Cardiac atrium fibroblast (primary cell): ENCODE results near the gene LEMD2.

DNA sequence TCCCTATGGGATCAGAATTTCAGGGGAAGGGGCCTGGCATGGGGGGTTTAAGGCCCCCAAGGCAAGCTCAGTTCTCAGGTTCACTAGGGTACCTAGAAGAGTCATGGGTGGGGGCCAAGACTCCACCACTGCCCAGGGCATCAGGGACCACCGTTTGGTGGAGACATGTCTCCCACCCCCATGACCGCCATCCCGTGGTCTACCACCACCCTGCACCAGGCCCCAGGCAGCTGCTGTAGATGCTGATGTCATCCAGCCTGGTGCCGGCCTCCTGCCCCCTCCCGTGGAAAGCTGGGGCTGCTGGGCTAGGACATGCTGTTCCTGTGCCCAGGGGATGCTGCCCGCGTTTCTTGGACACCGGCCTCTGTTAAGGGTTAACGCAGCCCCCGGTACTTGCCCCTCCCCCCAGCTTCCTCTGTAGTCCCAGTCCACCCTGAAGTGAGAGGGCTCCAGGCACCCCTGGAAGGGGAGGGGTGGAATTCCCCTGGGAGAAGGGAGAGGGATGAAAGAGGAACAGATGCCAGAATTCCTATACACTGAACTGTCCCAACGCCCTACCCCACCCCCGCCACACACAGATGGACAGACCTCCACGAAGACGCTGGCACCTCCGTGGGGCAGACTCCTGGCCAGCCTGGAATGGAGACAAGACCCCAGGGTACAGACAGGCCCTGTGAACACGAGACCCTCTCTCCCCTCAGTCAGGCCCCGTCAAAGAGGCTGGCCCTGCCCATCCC is 537 bp downstream of the IP6K3 start:
- RAMPAGE, long total RNA = no peak

- RAMPAGE, long total RNA = no peak
Measured at GRCh38 chr6:33771064-33771648, 17.8 kb downstream of the LEMD2 start.

DNA sequence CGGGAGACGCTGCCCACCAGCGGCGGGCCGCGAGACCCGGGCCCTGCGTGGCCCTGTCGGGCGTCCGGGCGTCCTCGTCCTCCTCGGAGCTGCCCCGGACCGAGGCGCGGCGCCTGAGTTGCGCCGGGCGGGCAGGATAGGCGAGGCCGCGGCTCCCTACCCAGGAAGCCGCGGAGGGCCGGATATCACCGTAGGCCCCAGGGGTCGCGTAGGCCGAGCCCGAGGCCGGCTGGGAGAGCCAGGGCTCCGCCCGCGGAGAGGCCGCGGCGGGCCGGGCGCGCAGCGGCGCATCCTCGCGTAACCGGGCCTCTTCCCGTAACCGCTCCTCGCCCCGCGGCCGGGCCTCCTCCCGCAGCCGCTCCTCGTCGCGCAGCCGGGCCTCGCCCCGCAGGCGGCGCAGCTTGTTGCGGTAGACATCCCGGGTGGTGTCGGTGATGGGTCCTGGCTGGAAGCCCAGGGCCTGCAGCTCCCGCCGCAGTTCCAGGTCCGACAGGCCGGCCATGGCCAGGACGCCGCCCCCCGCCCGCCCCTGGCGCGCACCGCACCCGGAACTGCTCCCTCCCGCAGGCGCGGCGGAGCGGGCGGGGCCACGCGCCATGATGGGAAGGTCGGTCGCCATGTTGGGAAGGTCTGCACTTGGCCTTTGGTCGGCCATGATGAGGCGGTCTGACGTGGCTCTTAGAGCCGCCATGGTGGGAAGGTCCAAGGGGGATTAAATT is at the start of gene LEMD2:
TSS of gene LEMD2 (minus strand) at position 516 of the 719 bp plus-strand sequence.
- RAMPAGE, long total RNA = no peak

GRCh38 chr6:33905047-33905600 is 101.3 kb upstream of the MLN start:
- RAMPAGE, long total RNA = no peak

- RAMPAGE, long total RNA = no peak
Measured at GRCh38 chr6:34236025-34236450, 635 bp upstream of the HMGA1 start.

DNA sequence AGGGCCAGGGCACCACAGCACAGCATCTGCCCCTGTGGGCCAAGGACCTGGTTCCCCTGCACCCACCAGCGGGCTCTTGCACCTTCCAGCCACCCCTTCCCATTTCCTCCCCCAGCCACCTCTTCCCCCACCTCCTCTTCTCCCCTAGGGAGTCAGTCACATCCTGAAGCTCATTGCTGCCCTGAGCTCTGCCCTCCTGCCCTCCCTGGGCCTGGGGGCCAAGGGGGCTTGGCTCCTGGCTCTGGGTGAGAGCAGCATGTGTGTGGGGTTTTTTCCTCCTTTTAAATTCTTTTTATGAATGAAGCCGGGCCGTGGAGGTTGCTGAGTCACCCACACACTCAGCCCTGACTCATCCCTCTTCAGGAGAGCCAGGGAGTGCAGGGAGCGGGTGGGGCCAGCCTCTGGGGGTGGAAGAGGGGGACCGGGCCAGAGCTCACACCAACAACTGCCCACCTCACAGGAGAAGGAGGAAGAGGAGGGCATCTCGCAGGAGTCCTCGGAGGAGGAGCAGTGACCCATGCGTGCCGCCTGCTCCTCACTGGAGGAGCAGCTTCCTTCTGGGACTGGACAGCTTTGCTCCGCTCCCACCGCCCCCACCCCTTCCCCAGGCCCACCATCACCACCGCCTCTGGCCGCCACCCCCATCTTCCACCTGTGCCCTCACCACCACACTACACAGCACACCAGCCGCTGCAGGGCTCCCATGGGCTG is 4.3 kb downstream of the SMIM29 start:
- RAMPAGE, long total RNA = no peak

- RAMPAGE, long total RNA = no peak
Measured at GRCh38 chr6:34273263-34273859, 24.6 kb upstream of the SMIM29 start.

- RAMPAGE, long total RNA = no peak
Measured at GRCh38 chr6:34306148-34306953, 57.5 kb upstream of the SMIM29 start.

- RAMPAGE, long total RNA = no peak
Measured at GRCh38 chr6:34485232-34485583, 19.3 kb downstream of the PACSIN1 start.

GRCh38 chr6:34514519-34514961 is 41.6 kb downstream of the SPDEF start:
- RAMPAGE, long total RNA = no peak

- RAMPAGE, long total RNA = no peak
Measured at GRCh38 chr6:34526635-34526858, 29.6 kb downstream of the SPDEF start.

- RAMPAGE, long total RNA = no peak
Measured at GRCh38 chr6:34546416-34547322, 9.5 kb downstream of the SPDEF start.

DNA sequence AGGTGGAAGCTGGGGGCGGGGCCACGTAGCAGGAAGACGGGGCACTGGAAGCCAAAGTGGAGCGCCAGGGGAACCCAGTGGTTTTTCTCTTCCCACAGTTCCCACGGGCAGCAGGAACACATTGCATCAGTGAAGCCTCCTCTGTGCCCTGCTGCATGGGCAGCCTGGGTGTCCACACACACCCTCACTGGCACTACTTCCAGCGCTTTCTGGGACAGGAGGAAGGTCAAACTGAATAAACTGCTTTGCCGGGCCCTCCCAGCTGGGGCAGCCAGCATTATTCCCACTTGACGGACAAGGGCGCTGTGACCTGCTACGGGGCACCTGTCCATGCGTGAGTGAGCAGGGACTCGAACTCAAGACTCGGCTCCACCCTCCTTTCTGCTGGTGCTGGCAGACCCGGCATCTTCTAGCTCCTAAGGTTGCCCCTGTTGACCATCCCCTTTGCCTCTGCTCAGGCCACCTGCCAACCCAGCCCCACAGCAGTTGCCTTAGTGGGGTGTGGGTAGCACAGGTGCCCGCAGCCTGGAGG is 5.3 kb downstream of the SPDEF start:
- RAMPAGE, long total RNA = no peak

GRCh38 chr6:34552996-34553621 is 3.0 kb downstream of the SPDEF start:
- RAMPAGE, long total RNA = no peak

GRCh38 chr6:34587446-34588194 is 31.5 kb upstream of the SPDEF start:
- RAMPAGE, long total RNA = no peak

DNA sequence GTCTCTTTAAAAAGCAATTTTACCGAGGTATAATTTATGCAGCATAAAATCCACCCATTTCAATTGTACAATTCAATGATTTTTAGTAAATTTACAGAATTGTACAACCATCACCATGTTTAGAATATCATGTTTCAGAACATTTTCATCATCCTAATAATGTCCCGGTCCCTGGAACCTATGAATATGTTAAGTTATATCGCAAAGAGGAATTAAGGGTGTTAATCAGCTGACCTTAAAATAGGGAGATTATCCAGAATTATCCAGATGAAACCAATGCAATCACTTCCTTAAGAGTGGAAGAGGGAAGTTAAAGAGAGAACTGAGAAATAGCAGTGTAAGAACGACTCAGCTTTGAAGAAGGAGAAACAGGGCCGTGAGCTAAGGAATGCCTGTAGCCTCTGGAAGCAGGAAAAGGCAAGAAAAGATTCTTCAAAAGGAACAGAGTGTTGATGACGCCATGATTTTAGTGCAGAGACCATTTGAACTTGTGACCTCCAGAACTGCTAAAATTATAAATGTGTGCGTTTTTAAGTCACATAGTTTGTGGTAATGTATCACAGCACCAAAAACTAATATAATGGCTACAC is 32.8 kb downstream of the ILRUN start:
- RAMPAGE, long total RNA = no peak

GRCh38 chr6:34688890-34689467 is 7.6 kb downstream of the ILRUN start:
- RAMPAGE, long total RNA = no peak

DNA sequence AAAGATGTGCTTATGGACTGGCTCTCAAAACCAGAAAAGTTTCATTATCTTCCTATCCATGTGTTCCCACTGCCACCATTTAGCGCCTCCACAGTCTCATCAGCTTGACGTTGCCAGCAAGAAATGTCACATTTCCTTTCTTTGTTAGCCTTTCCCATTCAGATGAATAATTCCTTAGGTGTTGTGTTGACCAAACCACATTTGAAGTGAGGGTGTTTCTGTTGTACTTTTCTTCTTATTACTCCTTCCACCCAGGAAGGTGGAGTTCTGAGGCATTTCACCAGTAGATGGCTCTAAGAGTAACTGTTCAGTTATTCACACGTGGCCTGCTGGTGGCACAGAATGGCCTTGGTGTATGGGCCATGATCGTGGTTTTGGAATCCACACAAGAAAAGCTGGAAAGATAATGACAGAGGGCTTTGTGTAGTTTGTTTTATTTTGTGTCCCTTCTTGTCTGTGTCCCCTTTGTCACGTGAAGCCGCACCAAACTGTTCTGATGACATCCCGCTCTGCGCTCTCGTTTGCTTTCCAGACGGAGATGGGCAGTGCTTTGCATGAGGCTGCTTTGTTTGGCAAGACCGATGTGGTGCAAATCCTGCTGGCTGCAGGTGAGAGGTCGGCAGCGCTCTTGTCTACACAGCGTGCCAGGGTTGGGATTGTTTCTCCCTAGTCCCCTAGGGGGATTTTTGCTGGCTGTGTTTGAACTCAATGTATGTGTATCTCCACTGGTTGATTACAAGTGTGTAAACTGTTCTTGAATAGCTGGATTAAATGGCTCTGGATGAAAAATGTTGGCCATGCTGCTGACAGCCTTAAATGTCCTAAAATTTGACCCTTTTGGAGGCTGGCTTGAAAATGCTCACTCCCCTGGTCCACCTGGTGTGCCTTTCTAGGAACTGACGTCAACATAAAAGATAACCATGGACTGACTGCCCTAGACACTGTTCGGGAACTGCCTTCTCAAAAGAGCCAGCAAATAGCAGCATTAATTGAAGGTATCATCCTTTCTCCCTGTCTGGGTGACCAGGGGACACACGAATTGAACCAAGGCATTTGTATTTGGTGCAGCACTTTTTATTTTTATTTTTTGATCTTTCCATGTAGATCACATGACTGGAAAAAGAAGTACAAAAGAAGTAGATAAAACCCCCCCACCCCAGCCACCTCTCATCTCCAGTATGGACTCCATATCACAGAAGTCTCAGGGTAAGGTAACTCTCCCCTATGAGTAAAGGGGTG is 93.6 kb downstream of the ANKS1A start:
- RAMPAGE, long total RNA = no peak

DNA sequence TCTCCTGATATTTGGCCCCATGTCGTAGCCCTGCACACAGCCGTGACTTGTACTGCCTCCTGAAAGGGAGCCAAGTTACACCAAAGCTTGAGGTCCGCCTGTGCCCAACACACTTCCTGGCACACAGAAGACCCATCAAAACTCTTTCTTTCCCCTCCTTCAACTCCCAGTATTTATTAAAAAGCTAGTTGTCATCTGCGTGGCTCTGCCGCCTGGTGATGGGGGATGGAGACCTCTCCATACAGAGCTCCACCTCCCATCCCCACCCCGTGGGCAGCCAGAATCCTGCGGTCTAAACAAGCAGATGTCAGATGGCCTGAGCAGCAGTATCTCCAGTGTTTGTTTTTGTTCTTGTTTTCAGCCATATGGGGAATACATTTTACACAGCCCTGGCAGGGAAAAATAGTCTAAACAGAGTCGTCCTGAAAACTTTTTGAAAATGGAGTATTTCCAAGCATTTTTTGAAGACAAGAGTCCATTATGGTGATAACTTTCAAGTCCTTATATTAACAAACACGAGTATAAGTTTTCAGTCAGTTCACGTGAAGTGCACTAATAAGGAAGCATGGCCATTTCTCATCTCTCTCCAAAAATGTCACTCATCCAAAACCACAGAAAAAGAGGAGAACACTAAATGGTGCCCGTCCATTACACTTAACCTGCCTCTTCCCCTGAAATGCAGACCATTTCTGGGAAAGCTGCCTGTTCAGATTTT is 91.2 kb downstream of the TCP11 start:
- RAMPAGE, long total RNA = no peak

DNA sequence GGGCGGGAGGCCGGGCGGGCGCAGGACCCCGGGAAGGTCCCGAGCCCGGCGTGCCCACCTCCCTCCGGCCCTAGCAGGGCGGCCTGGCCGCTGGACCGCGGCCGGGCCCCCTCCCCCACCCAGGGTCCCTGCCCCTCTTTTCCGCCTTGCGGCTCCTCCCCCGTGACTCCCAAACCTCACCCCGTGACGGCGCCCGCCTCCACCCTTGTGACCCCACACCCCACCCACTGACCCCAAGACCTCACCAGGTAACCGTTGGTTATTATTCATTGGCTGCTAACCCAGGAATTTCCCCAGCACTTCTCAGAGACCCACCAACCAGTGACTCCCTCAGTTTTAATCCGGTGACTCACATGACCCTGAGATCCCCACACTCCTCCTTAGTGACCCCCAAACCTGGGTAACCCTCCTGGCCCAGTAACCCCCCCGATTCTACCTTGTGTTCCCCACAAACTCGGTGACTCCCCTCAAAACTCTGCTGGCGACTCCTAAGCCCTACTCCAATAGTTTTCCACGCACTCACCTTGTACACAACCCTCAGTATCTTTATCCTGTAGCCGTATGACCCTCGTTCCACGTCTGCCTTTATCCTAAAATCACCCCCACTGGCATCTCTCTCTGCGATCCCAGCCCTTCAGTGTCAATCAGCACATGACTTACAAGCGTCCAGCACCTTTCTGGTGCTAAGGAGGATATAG is 493 bp downstream of the ZNF76 start:
- RAMPAGE, long total RNA = no peak